ENCODE measurements around a stretch of chr13.

- RRBS: 89% methylated on average over 5 of the region's 24 CpGs
These were observed 8.5 kb downstream of the GAS6 start for GRCh38 chr13:113855283-113855899.

- RRBS: 41% methylated on average over 4 of the region's 19 CpGs
These were observed 3.1 kb downstream of the C13orf46 start for GRCh38 chr13:113970665-113971329.

DNA sequence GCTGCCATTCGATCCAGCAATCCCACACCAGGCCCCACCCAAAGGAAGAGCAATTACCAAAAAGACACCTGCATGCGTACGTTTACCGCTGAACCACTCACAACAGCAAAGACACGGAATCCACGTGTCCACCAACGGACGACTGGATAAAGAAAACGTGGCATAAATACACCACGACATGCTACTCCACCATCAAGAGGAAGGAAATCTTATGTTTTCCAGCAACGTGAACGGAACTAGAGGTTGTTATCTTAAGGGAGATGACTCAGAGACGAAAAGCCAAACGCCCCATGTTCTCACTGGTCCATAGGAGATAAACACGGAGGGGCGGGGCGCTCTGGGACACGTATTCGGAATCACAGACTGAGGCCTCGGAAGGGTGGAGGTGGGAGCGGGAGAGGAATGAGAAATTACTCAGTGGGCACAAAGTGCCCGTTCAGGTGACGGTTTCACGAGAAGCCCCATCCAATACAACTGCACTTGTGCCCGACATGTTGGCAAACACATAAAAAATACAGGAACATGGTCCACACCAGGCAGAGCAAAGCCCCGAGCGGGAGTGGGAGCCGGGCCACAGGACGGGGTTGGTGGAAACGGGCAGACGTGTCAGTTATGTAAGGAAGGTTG is 31.0 kb upstream of the C13orf46 start:
- RRBS: no CpG with 5 or more reads among the region's 31 CpGs

- RRBS: 89% methylated on average over 3 of the region's 51 CpGs
These were observed 41.3 kb upstream of the C13orf46 start for GRCh38 chr13:114014844-114015986.

- RRBS: no CpG with 5 or more reads among the region's 8 CpGs
These were observed 18.5 kb upstream of the RASA3 start for GRCh38 chr13:114150854-114151342.

GRCh38 chr13:114153746-114154414 is 21.5 kb upstream of the RASA3 start:
- RRBS: no CpG with 5 or more reads among the region's 12 CpGs

DNA sequence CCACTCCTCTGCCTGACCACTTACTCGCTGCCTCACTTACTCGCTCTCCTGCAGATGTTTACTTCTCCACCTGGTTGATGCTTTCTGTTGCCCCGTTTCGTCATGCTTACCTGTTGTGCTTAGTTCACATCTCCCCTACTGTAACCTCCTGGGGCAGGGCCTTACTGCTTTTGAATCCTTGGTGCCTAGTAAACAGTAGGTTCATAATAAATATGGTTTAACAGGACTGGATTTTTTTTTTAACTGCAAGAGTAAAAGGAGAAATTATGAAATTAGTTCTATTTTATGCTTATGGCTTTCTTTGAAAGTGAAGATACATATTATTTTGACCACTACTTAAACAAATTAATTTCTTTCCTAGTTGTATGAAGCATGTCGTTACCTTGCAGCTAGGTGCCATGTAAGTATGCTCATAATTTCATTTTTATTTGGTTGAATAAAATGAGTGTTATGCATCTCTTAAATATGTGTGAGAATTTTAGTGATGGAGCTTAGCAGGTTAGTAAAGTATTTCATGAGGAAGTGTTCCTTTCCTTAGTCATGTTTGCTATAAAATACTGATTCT is 4.0 kb downstream of the CDC16 start:
- RRBS: no CpG with 5 or more reads among the region's 5 CpGs

DNA sequence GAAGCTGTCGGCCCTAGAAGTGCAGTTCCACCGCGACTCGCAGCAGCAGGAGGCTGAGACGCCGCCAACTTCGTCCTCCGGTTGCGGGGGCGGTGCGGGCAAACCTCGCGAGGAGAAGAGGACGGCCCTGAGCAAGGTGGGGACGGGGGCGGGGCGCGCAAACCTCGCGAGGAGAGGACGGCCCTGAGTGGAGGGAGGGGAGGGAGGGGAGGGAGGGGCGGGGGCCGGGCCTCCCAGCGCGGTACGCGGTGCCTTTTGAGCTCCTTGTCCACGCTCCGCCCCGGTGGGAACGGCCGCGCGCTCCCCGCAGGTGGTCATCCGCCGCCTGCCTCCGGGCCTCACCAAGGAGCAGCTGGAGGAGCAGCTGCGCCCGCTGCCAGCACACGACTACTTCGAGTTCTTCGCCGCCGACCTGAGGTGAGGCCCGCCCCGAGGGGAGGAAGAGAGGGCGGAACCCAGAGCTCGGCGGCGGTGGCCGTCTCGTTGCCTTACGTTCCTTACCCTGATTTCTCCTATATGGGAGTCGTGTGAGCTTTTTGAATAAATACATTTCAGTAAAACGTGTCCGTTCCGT is 397 bp downstream of the UPF3A start:
- RRBS: no CpG with 5 or more reads among the region's 58 CpGs

- RRBS: no CpG with 5 or more reads among the region's 3 CpGs
These were observed 2.2 kb downstream of the UPF3A start for GRCh38 chr13:114283582-114284077.

GRCh38 chr13:114296278-114296973 is 15.0 kb downstream of the UPF3A start:
- RRBS: no CpG with 5 or more reads among the region's 17 CpGs

DNA sequence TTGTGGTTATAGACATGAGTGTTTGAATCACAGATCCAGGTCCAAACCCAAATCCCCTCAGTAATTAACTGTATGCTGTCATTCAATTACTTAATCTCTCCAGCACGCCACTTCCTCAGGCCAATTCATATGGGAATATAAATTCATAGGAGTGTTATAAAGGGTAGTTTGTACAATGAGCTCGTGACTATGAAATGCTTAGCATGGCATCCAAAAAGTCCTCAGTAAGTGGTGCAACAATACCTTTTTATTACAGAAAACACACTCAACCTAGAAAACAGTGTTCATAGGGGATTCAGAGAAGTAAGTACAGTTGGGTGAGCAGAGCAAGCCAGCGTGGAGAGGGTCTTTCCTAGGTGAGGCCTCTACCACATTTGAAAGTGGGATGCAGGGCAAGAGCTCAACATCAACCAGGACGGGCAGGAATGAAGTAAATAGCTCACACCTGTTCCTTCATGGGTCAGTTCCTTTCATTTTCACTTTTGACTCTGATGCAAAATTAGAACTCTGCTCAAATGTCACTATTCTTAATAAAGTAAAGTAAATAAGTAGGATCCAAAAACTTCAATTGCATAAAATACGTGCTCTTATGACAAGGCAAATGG is 19.9 kb downstream of the CHAMP1 start:
- RRBS: no CpG with 5 or more reads among the region's 5 CpGs